ENCODE measurements around a stretch of chr2.

- RRBS: no CpG with 5 or more reads among the region's 4 CpGs
CAGE:
- cytosol, long polyA plus RNA: no peak
- long polyA plus RNA: no peak
- nucleus, long polyA plus RNA: no peak
Observed at GRCh38 chr2:55609966-55611140, 7.1 kb downstream of the PPP4R3B start.

GRCh38 chr2:55611161-55611969 is 6.1 kb downstream of the PPP4R3B start:
- RRBS: no CpG with 5 or more reads among the region's 9 CpGs
CAGE:
- cytosol, long polyA plus RNA: no peak
- long polyA plus RNA: no peak
- nucleus, long polyA plus RNA: no peak

- RRBS: no CpG with 5 or more reads among the region's 20 CpGs
CAGE:
- cytosol, long polyA plus RNA: no peak
- long polyA plus RNA: no peak
- nucleus, long polyA plus RNA: no peak
Observed at GRCh38 chr2:57759879-57760460, 286.6 kb upstream of the VRK2 start.

DNA sequence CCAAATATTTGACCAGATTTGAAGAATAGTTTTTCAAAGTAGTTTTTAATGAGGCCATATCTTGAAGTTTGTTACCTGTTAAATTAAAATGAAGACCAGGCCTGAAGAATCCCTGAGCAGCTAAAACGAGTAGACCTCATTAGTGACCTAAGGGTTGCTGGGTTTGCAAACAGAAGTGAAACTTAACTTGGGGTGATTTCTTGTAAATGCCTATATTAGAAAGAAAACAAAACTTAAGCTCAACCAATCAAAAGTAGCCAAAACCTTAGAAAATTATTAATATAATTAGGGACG is 138.0 kb upstream of the VRK2 start:
- RRBS: no CpG with 5 or more reads among the region's 2 CpGs
CAGE:
- cytosol, long polyA plus RNA: no peak
- long polyA plus RNA: no peak
- nucleus, long polyA plus RNA: no peak

DNA sequence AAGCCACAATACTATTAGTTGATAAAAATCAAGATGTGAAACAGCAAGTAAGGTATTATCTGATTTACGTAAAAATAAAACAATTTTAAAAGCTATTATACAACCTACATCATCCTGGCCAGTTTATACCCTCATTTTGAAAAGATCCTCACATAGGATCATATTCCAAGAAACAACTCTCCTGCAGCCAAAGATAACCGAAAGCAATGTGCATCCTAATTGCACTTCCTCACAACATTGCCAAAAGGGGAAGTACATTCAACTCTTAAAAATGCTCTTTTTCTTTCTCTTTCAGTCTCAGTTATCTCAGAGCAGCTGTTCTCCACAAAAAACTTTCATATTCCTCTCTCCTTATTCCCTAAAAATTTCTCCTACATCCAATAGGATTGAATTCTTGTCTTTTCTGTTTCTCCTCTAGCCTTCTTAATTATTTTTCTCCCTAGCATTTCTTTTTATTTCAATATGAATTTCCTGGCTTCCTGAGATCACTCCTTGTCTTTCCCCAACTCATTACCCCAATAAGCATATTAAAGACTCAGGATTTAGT is 7.5 kb upstream of the VRK2 start:
- RRBS: no CpG with 5 or more reads among the region's 2 CpGs
CAGE:
- cytosol, long polyA plus RNA: no peak
- long polyA plus RNA: no peak
- nucleus, long polyA plus RNA: no peak

- RRBS: no CpG with 5 or more reads among the region's 8 CpGs
CAGE:
- cytosol, long polyA plus RNA: no peak
- long polyA plus RNA: no peak
- nucleus, long polyA plus RNA: no peak
Observed at GRCh38 chr2:58448006-58448474, 206.9 kb upstream of the FANCL start.

GRCh38 chr2:60480554-60480945 is 72.9 kb downstream of the BCL11A start:
- RRBS: no CpG with 5 or more reads among the region's 3 CpGs
CAGE:
- cytosol, long polyA plus RNA: no peak
- long polyA plus RNA: no peak
- nucleus, long polyA plus RNA: no peak

DNA sequence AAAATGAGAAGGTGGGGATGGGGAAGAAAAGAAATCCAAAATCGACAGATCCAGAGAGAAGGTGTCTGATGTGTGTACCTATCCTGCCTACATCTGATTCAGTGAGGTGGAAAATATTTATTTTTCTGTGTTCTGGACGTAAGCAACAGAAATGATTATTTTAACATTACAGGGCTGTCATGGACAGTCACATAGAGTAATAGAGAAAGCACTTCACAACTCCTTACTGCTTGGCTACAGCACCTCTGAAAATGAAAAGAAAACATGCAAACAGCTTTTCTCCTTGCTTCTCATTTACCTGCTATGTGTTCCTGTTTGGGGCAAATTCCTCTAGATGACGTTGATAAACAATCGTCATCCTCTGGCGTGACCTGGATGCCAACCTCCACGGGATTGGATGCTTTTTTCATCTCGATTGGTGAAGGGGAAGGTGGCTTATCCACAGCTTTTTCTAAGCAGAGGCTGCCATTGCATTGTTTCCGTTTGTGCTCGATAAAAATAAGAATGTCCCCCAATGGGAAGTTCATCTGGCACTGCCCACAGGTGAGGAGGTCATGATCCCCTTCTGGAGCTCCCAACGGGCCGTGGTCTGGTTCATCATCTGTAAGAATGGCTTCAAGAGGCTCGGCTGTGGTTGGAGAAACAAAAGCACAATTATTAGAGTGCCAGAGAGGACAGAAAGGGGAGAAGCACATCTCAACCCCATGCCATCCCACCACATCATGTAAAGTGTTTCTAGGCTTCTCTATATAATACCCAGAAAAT is 7.6 kb downstream of the BCL11A start:
- RRBS: no CpG with 5 or more reads among the region's 12 CpGs
CAGE:
- cytosol, long polyA plus RNA: no peak
- long polyA plus RNA: no peak
- nucleus, long polyA plus RNA: no peak

- RRBS: no CpG with 5 or more reads among the region's 9 CpGs
CAGE:
- cytosol, long polyA plus RNA: no peak
- long polyA plus RNA: no peak
- nucleus, long polyA plus RNA: no peak
Observed at GRCh38 chr2:60548898-60549235, 4.6 kb downstream of the BCL11A start.

DNA sequence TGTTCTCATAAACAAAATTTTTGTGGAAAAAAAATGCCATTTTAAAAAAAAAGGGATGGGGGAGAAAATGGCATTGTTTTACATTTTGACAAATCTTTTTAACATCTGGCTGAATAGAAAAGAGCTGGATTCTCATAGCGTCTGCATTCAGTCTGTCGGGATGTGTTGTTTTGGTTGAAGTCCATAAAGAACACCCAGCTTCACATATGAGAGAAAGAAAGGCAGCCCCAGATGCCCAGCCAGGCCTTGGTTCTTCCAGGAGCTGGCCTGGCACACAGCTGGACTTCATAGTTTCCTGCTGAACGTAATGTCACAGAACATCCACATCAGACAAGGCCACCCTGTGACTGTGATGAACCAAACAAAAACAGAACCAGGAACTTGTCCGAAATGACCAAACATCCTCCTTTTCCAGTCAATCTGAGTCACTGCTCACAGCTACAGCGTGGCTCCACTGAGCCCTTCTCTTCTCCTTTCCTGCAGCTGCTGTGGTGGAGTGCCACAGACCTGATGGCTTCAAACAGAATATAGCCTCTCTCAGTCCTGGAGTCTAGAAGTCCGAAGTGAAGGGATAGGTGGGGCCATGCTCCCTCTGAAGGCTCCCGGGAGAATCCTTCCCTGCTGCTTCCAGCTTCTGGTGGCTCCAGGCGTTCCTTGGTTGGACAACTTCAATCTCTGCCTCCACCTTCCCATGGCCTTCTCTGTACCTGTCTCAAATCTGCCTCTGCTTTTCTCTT is 45.4 kb upstream of the PAPOLG start:
- RRBS: no CpG with 5 or more reads among the region's 8 CpGs
CAGE:
- cytosol, long polyA plus RNA: no peak
- long polyA plus RNA: no peak
- nucleus, long polyA plus RNA: no peak

- RRBS: no CpG with 5 or more reads among the region's 8 CpGs
CAGE:
- cytosol, long polyA plus RNA: no peak
- long polyA plus RNA: no peak
- nucleus, long polyA plus RNA: no peak
Observed at GRCh38 chr2:61176470-61176763, 14.4 kb downstream of the C2orf74 start.

GRCh38 chr2:61187853-61188806 is 26.1 kb downstream of the C2orf74 start:
- RRBS: no CpG with 5 or more reads among the region's 8 CpGs
CAGE:
- cytosol, long polyA plus RNA: start-site peak on the plus strand at chr2:61187995-61188330, 14 and 31 reads in 2 replicates
- long polyA plus RNA: no peak
- nucleus, long polyA plus RNA: no peak

- RRBS: no CpG with 5 or more reads among the region's 3 CpGs
CAGE:
- cytosol, long polyA plus RNA: no peak
- long polyA plus RNA: no peak
- nucleus, long polyA plus RNA: no peak
Observed at GRCh38 chr2:61288065-61288460, 126.1 kb downstream of the C2orf74 start.

DNA sequence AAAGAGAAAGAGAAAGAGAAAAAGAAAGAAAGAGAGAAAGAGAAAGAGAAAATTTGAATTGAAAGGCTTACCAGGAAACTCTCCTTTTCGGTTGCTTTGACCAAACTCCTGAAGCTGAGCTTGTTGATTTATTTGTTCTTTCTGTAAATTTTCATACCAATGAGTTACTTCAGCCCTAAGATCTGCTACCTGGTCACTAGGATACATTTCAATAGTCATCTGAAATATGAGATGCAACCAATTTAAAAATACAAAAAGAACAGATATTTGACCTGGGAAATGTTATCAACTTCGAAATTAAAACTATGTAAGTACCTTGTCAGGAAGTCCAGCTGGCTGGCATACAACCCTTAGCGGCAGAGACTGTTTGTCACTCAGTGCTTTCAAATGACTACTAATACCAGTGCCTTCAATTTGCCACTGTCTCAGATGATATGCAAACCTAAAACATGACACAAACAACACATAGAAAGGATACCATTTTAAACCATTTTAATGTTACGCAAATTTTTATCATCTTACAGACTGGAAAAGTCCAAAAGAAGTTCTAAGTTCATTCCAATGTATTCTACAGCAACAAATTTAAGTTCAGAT is 149.6 kb downstream of the C2orf74 start:
- RRBS: no CpG with 5 or more reads among the region's 4 CpGs
CAGE:
- cytosol, long polyA plus RNA: no peak
- long polyA plus RNA: no peak
- nucleus, long polyA plus RNA: no peak

GRCh38 chr2:61416906-61417594 is 53.8 kb downstream of the USP34 start:
- RRBS: no CpG with 5 or more reads among the region's 9 CpGs
CAGE:
- cytosol, long polyA plus RNA: no peak
- long polyA plus RNA: no peak
- nucleus, long polyA plus RNA: no peak

DNA sequence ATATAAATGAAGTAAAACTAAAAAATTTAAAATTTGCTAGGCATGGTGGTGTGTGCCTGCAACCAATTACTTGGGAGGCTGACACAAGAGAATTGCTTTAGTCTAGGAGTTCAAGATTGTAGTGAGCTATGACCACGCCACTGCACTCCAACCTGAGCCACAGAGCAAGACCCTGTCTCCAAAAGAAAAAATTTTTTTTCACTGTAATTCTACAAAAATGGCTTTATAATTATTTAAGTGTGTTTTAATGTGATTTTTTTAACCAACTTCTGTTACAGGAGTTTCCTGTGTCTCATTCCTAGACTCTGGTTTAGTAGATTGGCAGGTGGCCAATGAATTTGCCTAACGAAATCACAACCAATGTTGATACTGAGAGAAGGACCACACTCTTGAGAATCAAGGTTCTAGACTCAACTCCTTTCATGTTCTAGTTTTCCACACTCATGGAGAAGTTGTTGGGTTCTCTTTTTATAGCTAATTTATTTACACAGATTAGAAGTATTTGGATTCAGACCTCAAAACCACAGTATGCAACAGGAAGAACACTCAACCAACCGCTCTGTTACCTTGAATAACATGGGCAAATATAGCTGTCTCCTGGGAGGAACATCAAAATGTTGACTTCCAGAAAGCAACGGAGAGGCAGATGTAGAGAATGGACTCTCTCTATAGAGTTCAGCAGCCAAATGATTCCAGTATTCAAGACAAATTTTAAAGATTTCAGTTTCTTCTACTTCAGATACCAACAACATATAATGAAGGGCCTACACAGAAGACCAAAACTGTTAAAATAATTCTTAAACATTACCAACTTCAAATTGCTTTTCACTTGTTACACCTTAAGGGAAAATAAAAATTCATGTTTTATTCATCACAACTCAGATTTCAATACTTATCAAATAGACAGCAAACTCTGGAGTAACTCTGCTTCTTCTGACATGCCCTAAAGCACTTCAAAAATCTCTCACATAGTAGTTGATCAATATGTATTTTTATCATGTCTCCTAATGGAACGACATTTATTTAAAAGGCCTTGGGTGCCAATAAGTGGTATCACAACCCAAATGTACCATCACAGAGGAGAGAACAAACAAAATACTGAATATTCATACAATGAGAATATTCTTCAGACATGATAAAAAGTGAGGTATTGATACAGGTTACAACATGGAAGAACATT is 22.8 kb upstream of the USP34 start:
- RRBS: no CpG with 5 or more reads among the region's 5 CpGs
CAGE:
- cytosol, long polyA plus RNA: no peak
- long polyA plus RNA: no peak
- nucleus, long polyA plus RNA: no peak

- RRBS: no CpG with 5 or more reads among the region's 1 CpG
CAGE:
- cytosol, long polyA plus RNA: no peak
- long polyA plus RNA: no peak
- nucleus, long polyA plus RNA: no peak
Observed at GRCh38 chr2:61533710-61534059, 4.5 kb downstream of the XPO1 start.

- RRBS: no CpG with 5 or more reads among the region's 9 CpGs
CAGE:
- cytosol, long polyA plus RNA: no peak
- long polyA plus RNA: no peak
- nucleus, long polyA plus RNA: no peak
Observed at GRCh38 chr2:61539162-61539636, 1.0 kb upstream of the XPO1 start.

DNA sequence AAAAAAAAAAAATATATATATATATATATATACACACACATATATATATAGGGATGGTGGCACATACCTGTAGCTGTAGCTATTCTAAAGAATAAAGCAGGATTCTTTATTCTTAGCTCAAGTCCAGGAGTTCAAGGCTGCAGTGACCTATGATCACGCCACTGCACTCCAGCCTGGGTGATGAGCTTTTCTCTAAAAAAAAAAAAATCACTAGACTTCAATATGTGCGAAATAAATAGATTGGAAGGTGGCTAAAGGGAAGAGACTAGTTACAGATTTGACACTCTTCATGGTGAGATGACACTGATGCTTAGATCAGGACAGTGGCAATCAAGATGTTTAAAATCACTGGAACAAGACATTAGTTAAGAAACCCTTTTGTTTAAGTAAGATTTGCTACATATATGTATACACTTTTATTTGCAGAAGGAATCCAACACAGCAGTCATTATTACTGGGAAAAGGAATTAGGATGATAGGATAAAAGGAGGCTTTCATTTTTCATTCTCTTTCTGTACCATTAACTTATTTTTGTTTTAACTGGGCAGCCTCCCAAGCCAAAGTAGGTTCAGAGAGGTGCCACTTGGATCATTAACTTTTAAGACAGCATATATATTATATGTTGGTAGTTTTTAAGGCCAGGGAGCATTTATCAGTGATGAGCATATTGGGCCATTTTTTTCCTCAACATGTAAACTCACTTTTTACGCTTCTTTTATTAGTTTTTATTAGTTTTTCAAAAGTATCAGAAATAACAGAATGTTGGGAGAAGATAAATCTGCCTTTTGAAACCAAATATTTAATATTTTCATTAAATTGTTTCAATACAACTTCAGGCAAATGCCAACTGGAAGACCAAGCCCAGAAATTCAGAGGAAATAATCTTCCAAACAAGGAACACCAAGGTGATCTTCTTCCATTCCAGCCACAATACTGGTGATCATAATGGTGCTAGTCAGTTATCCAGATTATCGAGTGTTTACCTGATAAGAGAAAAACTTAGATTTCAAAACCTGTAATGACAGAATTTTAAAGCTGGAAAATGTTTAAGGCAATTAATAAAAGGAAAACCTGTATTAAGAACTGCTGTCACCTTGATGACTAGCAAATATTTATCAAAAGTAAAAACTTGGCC is 14.2 kb upstream of the FAM161A start:
- RRBS: no CpG with 5 or more reads among the region's 4 CpGs
CAGE:
- cytosol, long polyA plus RNA: no peak
- long polyA plus RNA: start-site peak on the plus strand centred at position 772 of the sequence, 130 bp wide, 9 and 23 reads in 2 replicates
- nucleus, long polyA plus RNA: no peak

DNA sequence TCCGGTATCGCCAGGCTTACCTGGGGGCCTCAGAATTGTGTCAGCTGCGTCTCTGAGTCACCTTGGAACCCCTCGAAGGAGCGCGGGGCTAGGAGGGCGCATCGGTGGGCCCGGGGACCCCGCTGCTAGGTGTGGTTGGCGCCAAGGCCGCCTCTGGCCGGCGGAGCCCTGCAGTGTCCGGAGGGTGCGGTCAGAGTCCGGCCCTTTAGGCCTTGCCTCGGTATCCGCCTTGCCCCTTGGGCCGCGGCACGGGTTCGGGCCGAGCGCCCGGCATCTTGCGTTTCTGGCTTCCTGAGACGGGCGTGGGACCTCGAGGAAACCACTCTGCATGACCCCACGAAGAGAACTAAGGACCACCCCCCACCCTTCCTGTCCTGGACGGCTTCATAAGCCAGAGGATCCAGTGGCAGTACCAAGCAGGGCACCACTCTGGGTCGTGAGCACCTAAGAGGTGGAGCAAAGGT is 764 bp upstream of the B3GNT2 start:
- RRBS: 34% methylated on average over 21 of the region's 33 CpGs
CAGE:
- cytosol, long polyA plus RNA: no peak
- long polyA plus RNA: no peak
- nucleus, long polyA plus RNA: no peak

All from IMR-90 (cell line).